ENCODE results near the genes SYK and IPPK.

GRCh38 chr9:89929803-89930710 lies 325.2 kb downstream of the GADD45G start:
- PRO-cap = no peak

DNA sequence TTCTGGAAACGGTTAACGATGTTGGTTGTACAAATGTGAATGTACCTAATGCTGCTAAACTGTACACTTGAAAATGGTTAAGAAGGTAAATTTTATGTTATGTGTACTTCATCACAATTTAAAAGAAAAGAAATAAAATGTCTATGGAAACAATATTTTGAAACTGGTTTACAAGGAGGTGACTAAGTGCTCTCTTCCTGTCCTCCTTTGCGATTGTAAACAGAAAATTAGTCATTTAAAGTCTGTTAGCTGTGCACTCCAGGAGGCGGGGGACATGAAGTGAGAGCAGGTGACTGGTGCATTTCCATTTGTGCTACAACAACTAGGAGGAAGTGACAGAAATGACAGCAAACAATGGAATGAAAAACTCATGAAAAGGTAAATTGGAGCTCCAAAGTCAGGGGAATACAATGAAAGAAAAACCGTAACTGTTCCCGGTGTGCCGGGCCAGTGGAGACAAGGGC lies 439.8 kb downstream of the GADD45G start:
- PRO-cap = no peak

DNA sequence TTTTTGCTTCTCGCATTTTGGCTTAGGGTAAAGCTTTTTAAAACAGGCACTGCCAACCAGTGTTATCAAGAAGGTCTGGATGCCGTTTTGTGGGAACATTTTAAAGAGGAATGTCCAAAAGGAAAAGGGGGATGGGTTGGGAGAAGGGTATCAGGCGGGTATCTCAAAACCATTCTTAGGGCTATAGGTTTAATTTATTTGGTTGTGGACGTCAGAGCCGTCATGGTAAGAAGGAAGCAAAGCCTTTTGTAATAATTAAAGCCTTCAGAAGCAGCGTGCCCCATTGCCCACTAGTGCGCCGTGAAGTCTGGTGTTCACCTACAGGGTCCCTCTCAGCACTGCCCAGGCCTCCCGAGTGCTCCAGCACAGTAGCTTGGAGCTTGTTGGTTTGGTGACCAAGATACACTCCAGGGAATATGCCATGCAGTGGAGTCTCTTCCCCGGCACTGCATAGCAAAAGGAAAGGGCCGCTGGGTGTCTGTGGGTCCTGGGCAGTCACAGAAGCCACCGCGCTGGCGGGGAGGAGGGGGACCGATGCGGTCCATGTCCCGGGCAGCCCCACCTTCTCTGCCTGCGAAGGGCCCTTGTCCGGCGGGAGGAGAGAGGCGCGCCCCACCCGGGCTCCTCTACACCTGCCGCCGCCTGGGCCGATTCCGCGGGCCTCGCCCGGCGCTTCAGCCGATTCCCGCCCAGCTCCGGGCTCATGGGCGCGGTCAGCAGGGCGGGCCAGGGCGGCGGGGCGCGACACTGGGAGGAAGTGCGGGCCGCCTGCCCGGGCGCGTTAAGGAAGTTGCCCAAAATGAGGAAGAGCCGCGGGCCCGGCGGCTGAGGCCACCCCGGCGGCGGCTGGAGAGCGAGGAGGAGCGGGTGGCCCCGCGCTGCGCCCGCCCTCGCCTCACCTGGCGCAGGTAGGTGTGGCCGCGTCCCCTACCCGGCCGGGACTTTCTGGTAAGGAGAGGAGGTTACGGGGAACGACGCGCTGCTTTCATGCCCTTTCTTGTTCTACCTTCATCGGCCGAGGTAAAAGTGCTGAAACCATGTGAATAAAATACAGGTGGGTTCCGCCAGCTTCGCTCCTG lies at the start of gene SYK:
Gene SYK (plus strand): TSS at position 834 of the 1,079 bp plus-strand sequence.
- PRO-cap = bidirectional peak, plus-strand start at position 589 of the sequence, minus-strand start at position 587 of the sequence; bidirectional peak, plus-strand start at position 729 of the sequence, minus-strand start at position 668 of the sequence; bidirectional peak, plus-strand start at position 834 of the sequence, minus-strand start at position 901 of the sequence

GRCh38 chr9:90874178-90874980 lies 72.8 kb downstream of the SYK start:
- PRO-cap = no peak

GRCh38 chr9:90878580-90879102 lies 77.0 kb downstream of the SYK start:
- PRO-cap = no peak

DNA sequence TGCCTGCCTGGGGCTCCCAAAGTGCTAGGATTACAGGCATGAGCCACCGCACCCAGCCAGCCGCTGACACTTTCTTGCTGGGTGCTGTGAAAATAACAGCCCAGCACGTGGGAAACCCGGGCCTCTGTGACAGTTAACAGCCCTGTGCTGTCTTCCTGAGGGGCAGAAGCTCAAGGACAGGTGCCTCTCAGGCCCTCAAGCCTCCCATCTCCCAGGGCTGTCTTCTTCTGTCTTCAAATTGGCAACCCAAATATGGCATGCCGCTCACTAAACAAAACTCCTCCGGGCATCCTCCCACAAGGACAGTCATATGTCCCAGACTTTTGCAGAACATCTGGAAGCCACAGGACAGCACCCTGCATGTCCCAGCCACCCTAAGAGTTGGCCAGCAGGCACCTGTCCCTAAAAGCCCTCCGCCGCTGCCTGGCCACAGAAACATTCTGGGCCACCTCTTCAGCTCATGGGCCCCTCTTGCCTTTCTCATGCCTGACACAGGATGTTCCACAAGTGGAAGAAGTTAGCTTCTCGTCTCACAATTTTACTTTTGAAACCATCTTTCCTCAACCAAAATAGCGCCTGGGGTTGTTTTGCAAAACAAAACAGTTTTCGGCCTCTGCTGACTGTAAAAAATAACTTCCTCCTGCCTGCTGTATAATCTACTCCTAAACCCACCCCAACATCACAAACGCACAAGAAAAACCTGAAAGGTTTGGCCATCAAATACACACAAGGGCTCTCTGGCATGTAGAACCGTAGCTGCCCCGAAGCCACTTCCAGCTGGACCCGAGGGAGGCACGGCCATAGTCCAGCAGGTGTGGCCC lies 233.8 kb downstream of the SYK start:
- PRO-cap = no peak

DNA sequence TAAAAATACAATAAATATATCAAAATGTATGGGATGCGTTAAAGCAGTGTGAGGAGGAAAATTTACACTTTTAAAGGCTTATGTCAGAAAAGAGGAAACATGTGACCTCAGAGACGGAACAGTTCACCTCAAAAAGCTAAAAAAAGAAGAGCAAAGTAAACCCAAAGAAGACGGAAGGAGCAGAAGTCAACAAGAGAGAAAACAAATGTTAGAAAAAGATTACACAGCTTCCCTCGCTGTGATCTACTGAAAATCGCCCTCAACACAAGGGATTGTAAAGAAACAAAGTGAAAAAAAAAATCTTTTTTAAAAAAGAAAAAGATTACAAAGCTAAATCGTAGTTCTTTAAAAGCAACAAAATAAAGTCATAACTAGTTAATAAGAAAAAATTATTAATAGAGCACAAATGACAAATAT lies 186.9 kb downstream of the AUH start:
- PRO-cap = no peak

GRCh38 chr9:91194015-91194123 lies 167.8 kb downstream of the AUH start:
- PRO-cap = no peak

GRCh38 chr9:91230196-91230910 lies 131.4 kb downstream of the AUH start:
- PRO-cap = no peak

DNA sequence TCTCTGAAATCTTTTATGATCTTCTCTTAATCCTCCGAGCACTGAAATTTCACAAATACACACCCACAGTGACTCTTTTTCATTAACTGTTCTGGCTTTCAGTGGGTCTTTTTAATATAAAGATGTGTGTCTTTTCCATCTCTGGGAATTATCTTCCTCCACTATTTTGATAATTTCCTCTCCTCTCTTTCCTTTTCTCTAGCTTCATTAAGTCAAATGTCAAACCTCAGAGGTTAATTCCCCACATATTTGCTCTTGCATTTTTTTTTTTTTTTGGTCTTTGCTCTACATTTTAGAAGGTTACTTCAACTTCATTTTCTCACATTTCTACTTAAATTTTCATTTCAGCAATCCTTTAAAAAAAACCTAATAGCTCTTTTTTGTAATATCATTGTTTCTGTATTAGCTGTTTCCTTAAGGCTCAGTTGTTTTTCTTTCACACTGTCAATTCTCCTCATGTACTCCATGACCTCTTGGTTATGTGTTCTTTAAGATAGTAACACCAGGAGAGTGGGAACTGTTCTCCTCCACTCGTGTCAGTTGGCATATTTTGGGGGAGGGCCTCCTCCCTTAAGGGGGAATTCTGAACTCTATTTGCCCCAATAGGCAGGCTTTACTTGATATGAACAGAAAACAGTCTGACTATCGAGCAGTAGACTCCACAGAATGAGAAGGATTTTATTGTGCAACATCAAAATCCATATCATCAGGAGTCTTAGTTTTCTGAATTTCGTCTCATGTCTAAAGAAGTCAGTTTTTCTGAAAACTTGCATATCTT lies 96.5 kb downstream of the AUH start:
- PRO-cap = no peak

GRCh38 chr9:91286053-91286292 lies 75.7 kb downstream of the AUH start:
- PRO-cap = unidirectional peak, plus-strand start at chr9:91286199

GRCh38 chr9:91342022-91343007 lies 19.4 kb downstream of the AUH start:
- PRO-cap = no peak

- PRO-cap = no peak
Observed at GRCh38 chr9:91409147-91409757, 14.4 kb downstream of the NFIL3 start.

GRCh38 chr9:91896393-91897177 lies 53.4 kb downstream of the ROR2 start:
- PRO-cap = no peak

DNA sequence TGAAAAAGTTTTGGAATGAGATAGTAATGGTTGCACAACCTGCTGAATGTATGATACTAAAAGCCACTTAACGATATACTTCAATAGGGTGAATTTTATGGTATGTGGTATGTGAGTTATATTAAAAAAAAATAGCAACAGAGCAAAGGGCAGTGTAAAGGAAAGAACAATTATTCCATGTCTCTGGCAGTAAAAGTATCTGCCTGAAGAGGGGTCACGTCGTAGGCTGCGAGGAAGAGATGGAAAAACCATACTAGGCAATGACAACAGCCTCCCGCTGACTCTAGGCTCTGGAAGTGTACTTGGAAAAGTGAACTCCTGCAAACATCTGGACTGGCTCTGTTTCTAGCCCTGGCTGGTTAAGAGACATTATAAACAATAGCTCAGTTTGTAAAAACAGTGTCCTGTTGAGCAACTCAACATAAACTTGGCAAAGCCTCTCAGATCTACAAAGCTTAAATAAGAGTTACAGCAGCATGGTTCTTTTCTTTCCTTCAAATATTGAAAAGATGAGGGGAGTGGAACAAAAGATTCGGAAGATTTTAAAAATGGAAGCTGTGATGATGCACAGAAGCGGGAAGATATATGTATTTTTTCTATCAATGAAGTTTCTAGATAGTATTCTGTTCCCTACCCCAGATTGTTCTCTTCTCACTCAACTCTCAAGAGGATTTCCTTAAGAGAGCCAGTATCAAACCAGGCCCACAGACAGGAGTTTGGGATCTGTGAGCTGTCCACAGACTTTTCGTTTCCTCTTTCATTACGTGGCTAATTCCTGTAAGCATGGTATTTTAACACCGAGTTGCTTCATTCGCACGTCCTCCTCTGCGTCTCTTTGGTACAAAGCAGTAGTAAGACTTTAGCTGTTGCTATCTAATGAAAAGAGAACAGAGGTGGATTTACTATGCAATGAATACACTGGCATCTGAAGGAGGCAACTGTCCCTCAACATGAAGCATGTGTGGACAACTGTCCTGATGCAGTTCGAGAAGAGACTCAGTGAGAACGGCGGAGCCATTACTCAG lies 79.3 kb downstream of the SPTLC1 start:
- PRO-cap = no peak

DNA sequence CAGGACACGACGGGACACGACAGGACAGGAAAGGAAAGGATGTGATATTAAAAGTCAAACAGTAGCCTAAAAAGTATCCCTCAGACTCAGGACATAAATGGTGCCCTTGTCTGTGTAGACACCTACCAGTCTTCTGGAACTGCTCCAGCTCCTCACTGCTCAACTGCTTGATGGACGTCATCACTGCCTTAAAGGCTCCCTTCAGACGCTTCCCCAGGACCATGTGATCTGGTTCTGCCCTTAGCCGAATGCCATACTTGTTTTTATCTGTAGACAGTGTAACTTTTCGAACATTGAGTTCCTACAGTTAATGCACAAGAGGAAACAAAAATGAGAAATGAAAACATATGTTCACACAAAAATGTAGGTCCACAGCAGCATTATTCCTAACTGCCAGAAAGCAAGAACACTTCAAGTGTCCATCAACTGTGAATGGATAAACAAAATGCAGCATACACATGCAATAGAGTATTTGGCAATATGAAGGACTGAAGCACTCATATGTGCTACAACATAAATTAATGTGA lies 46.2 kb downstream of the IARS1 start:
- PRO-cap = no peak

- PRO-cap = no peak
Observed at GRCh38 chr9:92292299-92292892, 1.1 kb downstream of the IARS1 start.

DNA sequence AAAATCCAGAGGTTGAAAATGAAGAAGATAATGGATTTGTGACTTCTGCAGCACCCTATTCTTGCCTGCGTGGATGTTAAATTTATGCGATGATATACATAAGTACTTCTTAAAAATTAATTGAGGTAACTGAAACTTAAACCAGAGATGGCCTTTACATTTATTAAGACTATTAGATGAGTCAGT lies 224 bp downstream of the OGN start:
- PRO-cap = no peak

- PRO-cap = bidirectional peak, plus-strand start at chr9:92670397, minus-strand start at chr9:92670131
Observed at GRCh38 chr9:92669334-92670493, at the start of gene IPPK. TSS of gene IPPK (minus strand) at chr9:92670131.

- PRO-cap = no peak
Observed at GRCh38 chr9:92968977-92969151, 21.5 kb downstream of the FGD3 start.